Transverse colon (tissue), 4 donors: ENCODE measurements around a stretch of chr5.

DNA sequence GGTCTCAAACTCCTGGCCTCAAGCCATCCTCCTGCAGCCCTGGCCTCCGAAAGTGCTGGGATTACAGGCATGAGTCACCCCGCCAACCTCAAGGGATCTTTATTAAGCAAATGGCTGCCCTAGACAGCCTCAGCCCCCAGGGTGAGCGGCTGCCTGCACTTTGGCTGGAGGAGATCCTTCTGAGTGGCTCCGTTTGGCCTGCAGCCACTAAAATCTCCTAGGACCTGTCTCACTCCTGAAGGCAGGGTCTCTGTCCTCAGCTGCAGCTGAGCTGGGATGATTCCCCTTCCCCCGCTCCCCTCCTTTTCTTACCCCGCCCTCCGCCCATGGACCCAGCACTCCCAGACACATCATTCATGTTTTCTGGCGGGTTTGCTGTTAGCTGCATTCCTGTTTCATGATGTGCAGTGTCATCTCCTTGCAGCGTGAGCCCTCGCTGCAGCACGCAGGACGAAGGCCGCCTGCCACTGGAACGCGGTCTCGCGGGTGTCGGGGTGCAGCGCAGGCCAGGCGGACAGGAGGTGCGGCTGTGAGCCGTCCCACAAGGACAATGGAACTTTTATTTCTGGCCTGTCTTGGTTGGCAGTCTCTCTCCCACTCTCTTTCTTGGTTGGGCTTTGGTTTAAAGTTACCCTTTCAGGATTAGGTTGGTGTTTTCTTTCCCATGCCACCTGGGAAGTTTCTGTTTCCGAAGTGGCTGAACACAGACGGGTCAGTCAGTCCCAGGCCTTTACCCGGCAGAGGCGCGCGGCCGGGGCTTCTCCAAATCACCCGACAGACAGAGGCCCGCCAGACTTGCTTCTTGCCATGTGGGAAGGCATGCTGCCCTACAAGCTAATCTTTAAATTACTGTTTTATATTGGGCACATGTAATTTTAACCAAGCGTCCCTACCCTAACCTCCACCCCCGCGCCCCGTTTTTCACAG lies 137.0 kb downstream of the FOXD1 start:
- PRO-cap = no peak
- RAMPAGE, long total RNA, 4 experiments = no peak in any of the 4 experiments

DNA sequence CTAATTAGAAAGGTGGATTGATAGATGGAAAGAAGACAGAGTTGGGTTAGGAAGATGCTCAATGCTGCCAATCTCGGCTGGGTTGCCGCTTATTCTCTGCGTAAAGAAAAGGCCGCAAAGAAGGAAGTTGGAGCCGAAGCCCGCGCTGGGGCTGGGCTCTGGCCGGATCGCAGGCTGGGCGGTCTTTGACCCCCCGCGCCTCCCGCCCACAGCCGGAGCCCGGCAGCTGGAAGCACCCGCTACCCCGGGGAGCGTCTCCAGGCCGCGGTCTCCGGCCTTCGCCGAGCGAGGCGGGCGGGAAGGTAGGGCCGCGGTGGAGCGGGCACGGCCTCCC lies 12.1 kb downstream of the FOXD1 start:
- PRO-cap = no peak
- RAMPAGE, long total RNA, 4 experiments = no peak in any of the 4 experiments

DNA sequence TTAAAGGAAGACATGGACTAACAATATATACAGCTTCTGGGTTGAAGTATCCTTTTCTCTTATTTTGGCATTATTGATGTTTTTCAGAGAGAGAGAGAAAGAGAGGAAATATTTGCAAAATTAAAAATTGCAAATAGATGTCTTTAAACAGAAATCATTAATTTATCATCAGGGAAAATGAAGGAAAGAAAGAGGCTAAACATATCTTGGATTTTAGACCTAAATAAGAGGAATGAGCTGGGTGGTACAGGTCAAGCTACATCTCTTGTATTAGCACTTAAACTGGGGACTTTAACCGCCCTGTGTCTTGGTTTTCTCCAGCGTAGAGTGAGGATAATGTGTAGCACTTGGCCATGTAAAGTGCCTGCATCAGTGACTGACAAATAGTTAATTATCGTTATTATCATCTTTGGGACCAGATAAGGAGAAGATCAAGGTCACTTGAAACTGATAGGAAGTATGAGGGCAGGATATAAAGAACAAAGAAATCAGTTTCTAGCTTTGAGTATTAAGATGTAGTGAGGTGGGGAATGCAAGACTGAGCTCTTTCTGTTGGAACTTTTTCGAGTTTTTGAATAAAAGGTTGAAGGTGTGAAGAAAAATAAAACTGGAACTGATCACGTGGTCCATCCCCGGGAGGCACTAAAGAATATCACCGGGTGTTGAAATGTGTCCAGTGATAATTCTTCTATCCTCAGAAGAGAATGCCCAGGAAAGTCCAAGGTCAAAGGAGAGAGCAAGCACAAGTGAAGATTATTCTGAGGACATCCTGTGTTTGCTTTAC lies 88.0 kb downstream of the ARHGEF28 start:
- PRO-cap = no peak
- RAMPAGE, long total RNA, 4 experiments = no peak in any of the 4 experiments

GRCh38 chr5:73728454-73728987 lies 102.5 kb downstream of the ARHGEF28 start:
- PRO-cap = no peak
- RAMPAGE, long total RNA, 4 experiments = no peak in any of the 4 experiments

DNA sequence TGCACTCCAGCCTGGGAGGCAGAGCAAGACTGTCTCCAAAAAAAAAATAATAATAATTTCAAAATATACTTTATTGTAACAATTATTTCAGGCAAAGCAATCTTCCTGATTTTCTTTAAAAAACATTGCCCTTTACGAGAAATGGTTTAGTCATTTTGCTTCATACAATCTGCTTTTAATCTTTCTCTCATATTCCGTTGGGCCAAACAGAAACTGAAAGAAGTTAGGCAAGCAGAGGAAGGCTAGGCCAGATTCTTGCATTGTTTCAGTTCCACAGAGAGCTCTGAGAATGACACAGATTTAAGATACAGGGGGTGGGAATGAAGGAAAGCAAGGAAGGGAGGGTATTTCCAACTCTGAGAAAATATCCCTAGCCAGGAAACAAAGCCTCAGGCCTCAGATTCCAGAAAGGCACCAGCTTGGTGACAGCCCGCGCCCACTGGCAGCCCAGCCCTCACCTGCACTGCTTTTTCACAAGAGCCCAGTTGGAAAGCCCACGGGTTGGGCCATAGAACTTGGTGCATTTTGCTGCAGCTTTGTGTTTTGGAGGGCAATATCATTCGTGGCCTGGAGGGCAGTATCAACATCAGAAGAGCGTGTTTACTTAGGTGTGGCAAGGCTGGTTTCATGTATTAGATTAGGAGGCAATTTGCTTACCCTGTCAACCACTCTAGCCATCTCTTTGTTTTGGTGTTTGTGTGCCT lies 63.6 kb downstream of the ENC1 start:
- PRO-cap = unidirectional peak, plus-strand start at position 276 of the sequence
- RAMPAGE, long total RNA, 4 experiments = no peak in any of the 4 experiments

DNA sequence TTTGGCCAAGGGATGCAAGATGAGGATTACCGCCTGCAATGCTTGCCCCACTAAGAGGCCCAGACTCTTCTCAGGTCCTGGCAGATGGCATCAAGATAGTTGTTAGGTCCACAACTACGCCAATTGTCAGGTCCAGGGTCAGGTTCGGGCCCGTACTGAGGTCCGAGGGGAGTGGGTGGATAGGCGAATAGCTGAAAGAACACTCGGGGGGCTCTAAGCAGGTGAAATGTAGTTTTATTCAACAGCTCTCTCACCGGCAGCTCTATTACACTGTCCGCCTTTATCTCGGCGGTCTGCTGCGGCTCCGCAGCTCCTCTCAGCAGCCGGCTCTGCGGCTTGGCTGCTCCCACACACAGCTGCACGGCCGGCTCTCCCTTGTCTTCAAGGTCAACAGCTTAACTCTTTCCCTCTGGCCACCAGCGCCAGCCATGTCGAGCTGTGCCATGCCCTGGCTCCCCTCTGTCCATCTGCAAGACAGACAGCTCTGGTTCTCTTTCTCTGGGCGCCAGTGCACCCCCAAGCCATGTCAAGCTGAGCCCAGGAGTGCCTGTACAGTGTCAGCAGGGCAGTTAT lies 24.1 kb downstream of the ENC1 start:
- PRO-cap = no peak
- RAMPAGE, long total RNA, 4 experiments = no peak in any of the 4 experiments

GRCh38 chr5:74631567-74632480 lies 8.7 kb downstream of the ENC1 start:
- PRO-cap = no peak
- RAMPAGE, long total RNA, 4 experiments = no peak in any of the 4 experiments

GRCh38 chr5:74781424-74781949 lies 14.4 kb downstream of the NSA2 start:
- PRO-cap = no peak
- RAMPAGE, long total RNA, 4 experiments = start-site peak on the minus strand in 2 of 4 experiments, at chr5:74781535-74781772 at its widest, 5 to 8 reads per replicate

DNA sequence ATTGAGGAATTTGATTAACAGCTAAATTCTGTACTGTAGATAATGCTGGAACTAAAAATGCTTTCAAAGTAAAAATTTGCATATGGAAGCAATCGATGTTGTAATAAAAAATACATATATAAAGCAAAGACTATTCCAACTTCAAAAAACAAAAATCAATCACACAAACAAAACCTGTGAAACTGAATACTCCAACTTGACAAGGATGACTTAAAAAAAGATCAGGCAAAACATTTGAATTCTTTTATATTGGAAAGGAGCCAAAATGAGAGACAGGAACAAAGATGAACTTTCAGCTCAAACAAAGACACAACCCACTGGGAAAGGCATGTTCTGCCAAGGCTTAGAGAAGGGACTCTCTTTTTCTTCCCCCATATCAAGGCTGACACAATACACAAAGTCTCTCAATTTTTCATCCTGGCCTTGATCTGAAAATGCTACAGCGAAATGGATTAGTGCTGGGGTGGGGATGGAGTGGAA lies 11.4 kb upstream of the FAM169A start:
- PRO-cap = no peak
- RAMPAGE, long total RNA, 4 experiments = no peak in any of the 4 experiments

DNA sequence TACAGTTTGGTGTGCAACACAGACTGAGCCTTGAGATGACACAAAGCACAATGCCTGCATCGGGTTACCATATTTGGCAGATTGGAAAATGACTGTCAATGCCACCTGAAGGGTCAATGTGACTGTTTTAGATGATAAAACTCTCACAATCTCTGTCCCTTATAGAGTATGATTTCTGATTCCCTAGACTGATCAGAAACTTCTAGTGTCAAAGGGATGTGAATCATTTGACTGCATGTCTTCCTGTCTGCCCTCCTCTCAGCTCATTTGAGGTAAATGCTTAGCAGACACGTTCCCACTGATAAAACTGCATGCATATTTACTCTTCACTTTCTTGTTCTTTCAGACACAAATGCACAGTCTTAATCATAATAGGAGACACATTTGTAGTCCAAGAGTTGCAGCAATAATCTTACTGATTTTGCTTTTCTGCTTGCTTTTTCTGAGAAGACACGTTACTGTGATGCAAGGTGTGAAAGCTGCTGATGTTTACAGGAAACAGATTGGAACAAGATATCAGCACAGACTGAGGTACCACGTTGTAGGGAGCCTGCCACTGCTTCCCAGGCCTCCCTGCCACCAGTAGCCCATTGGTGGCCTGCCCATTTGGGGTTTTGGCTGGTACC lies 77.8 kb downstream of the GCNT4 start:
- PRO-cap = no peak
- RAMPAGE, long total RNA, 4 experiments = no peak in any of the 4 experiments

DNA sequence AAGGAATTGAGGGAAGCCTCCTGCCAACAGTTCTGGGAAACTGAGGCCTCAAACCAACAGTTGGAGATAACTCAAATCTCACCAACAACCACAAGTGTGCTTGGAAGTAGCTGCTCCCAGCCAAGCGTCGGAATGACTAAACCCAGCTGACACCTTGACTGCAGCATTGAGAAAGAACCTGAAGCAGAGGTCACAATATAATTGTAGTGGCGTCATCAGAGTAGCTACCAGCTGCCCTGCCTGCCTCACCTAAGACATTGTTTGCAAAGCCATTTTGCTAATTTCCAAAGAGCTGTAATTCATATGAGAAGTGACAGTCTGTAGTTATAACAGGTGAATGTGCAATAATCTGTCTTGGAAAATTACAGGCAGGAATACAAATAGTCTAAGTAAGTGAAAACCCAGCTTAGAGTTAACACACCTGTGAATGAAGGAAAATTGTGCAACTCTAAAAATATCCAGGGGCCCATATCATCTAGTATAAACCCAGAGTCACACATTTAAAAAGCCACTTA lies 40.9 kb upstream of the ANKRD31 start:
- PRO-cap = unidirectional peak, minus-strand start at position 134 of the sequence; unidirectional peak, minus-strand start at position 168 of the sequence
- RAMPAGE, long total RNA, 4 experiments = no peak in any of the 4 experiments

GRCh38 chr5:75339609-75340259 lies 2.7 kb downstream of the HMGCR start:
- PRO-cap = no peak
- RAMPAGE, long total RNA, 4 experiments = no peak in any of the 4 experiments

GRCh38 chr5:75364773-75365994 lies 28.2 kb downstream of the HMGCR start:
- PRO-cap = no peak
- RAMPAGE, long total RNA, 4 experiments = no peak in any of the 4 experiments

DNA sequence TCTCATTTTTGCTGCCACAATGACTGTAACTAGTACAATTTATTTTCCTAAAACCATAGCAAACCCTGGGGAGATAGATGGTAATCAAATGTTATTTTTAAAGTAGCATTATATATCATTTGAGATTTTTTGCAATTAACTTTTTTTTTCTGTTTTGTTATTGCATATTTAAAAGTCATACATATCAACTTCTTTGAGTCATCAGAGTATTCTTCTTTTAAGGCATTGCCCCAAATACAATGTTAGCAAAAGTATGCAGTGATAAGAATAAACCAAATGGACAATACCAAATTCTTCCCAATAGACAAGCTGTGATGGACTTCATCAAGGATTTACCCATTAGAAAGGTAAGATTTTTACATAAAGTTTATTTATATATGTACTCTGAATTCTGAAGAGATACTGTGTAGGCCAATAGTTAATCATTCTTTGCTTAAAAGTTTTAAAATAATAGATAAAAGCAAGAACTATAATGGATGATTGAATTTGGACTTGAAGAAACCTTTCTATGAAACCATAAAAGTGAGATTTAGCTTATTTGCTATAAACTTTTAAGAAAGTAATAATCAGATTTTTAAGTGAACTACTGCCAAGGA lies 28.1 kb upstream of the ANKDD1B start:
- PRO-cap = no peak
- RAMPAGE, long total RNA, 4 experiments = start-site peak on the plus strand in 1 of 4 experiments, centred at position 289 of the sequence, 15 reads per replicate

- PRO-cap = no peak
- RAMPAGE, long total RNA, 4 experiments = no peak in any of the 4 experiments
These were observed 22.4 kb upstream of the ANKDD1B start for GRCh38 chr5:75588704-75589382.

GRCh38 chr5:75622383-75622982 lies 11.2 kb downstream of the ANKDD1B start:
- PRO-cap = bidirectional peak, plus-strand start at chr5:75622834, minus-strand start at chr5:75622717
- RAMPAGE, long total RNA, 4 experiments = no peak in any of the 4 experiments

GRCh38 chr5:76174173-76174531 lies 91.0 kb downstream of the SV2C start:
- PRO-cap = unidirectional peak, minus-strand start at chr5:76174355
- RAMPAGE, long total RNA, 4 experiments = start-site peak on the minus strand in 2 of 4 experiments, at chr5:76174324-76174347 at its widest, 10 to 13 reads per replicate

- PRO-cap = no peak
- RAMPAGE, long total RNA, 4 experiments = no peak in any of the 4 experiments
These were observed 61.1 kb upstream of the IQGAP2 start for GRCh38 chr5:76341800-76342492.

GRCh38 chr5:76386432-76386948 lies 16.6 kb upstream of the IQGAP2 start:
- PRO-cap = no peak
- RAMPAGE, long total RNA, 4 experiments = no peak in any of the 4 experiments

DNA sequence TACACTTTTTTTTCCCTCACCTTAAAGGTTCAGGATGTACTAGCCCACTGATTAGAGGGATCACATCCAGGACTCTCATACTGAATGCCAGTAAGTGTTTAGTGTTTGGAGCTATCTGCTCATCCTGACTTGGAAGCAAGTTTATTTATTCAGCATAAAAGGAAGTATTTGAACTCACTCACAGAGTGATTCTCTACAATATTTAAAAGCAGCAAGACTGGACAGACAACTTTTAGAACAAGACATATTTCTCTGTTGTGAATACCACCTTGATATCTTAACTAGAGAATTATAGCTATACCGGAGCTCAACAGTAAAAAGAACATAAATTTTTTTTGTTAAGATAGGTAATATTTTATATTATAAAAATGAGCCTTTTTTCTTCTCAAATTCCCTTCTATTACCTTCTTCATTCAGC lies 14.8 kb upstream of the IQGAP2 start:
- PRO-cap = no peak
- RAMPAGE, long total RNA, 4 experiments = no peak in any of the 4 experiments